ENCODE measurements around the gene TMEM242.

GRCh38 chr6:156943806-156944619, 166.8 kb downstream of the ARID1B start:
- PRO-cap, result no peak

DNA sequence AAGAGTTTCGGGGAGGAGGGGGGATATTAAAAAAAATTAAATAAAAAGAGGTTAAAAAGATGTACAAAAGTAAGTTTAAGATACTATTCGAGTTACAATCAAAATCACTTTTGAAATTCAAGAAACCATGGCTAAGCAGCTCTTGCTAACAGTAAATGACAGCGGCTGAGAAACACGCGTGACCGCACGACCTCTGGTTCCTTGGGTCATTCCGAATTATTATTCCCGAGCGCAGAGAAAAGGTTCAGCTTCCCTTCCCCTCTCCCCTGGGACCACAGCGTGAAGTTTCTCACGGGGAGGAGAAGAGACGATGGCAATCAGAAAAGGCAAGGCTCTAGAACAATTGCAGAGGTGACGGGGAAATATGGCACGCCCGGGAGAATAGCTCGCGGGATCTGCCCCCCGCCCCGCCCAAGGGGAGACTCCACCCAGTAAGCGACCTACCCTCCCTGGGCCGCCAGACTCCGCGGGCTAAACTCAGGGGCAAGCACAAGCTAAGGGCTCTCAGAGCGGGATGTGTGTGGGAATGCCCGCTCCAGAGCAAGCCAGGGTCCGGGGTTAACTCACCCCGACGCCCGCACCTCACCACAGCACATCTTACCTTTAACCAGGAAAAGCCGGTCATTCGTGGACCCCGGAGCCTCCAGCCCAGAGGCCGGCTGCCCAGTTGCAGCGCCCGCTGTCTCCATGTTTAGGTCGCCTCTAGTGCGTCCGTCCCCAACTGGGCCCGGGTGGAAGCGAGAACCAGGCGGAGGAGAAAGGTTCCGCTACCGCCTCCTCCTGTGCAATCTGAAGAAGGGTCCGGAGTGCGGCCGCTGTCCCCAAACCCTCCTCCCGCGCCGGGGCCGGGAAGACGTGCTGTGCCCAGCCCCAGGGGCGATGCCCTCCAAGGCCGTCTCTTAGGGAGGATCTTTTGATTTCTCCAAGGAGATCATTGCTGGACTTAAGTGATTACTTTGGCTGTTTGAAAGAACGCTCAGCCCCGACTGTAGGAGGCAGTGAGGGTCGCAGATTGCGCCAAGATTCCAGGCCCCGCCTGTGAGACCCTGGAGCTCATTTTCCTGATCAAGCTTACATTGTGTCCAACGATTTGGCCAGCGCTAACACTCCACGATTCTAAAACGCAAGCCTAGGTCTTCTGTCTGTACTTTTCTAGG, at the start of gene TMEM242:
Gene TMEM242, minus strand, starts transcription at position 709 of the 1,157 bp plus-strand sequence.
- PRO-cap, result bidirectional peak, plus-strand start at position 460 of the sequence, minus-strand start at position 390 of the sequence; bidirectional peak, plus-strand start at position 824 of the sequence, minus-strand start at position 693 of the sequence

GRCh38 chr6:157424106-157425151, 43.4 kb downstream of the ZDHHC14 start:
- PRO-cap, result no peak

DNA sequence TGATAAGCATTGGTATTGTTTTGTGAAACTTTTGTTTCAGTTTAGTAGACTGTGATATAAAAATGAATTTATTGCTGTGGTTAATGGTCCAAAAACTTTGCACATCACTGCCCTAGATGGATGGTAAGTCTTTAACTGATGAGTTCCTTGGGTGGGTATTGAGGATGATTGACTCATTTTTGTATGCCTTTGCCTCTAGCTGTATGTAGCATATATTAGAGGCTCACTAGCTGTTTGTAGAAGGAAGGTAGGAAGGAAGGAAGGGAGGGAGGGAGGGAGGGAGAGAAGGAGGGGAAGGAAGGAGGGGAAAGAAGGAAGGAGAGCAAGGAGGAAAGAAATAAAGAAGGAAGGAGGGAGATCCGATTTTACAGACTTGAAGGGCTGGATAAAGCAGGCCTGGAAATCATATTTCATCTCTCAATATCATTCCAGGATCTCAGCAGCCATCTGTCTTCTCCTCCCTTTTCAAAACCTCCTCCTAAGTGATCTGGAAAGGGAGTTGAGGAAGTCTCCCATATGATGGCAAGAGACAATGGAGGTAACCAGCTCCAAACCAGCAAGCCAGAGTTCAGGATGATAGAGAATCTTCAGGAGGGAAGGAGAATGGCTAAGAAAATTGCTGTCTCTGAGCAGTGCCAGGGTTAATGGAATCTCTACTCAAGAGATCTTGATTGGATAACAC, 48.5 kb downstream of the ZDHHC14 start:
- PRO-cap, result no peak

- PRO-cap, result no peak
These were observed 216.1 kb downstream of the ZDHHC14 start for GRCh38 chr6:157596889-157597750.

DNA sequence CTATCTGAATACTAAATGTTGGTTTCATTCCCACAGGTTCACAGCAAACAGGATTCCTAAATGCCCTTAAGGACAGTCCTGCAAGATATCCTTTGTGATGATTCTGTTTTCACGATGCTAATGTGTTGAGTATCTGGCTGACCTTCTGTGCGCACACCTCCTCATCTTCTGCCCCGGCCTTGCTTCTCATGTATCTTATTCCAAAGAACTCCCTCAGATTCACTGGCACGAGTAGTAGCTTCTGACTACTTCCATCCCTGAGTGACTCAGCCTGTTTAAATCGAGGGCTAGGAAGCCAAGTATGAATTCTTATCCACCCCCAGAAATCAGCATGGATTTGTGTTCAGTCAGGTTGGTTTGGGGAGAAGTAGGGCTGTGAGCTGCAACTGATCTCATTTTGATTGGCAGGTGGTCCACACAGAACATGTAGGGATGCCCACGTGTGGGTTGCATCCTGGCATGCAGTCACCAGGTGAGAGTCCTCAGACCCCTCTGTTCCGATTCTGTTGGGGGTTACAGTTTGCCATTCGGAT, 190.2 kb upstream of the SNX9 start:
- PRO-cap, result no peak

- PRO-cap, result no peak
These were observed 43.1 kb upstream of the SNX9 start for GRCh38 chr6:157780030-157780229.

DNA sequence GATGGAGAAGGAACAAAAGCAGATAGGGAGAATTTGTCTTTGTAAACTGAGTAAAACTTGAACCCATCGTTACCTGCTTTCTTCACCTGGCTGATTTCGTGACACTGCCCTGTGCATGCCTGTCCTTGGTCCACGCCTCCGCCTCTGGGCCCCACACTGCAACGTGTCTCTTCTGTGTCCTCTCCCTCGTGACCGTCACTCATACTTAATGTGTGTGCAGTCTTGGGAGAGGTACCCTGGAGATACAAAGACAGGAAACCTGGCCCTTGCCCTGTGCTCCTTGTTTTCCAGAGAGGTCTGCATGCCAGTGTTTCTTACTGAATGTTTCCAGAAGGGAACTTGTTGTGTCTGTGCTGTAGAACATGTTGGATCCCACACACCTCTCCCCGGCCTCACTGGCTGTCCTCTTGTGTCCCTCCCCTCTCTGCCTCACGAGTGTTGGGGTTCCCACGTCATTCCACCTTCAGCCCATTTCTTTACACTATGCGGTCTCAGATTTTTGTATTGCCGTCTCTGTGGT, 45.8 kb downstream of the SNX9 start:
- PRO-cap, result no peak

GRCh38 chr6:157938348-157938844, 43.3 kb upstream of the SYNJ2 start:
- PRO-cap, result no peak

GRCh38 chr6:157966975-157967560, 14.6 kb upstream of the SYNJ2 start:
- PRO-cap, result no peak

DNA sequence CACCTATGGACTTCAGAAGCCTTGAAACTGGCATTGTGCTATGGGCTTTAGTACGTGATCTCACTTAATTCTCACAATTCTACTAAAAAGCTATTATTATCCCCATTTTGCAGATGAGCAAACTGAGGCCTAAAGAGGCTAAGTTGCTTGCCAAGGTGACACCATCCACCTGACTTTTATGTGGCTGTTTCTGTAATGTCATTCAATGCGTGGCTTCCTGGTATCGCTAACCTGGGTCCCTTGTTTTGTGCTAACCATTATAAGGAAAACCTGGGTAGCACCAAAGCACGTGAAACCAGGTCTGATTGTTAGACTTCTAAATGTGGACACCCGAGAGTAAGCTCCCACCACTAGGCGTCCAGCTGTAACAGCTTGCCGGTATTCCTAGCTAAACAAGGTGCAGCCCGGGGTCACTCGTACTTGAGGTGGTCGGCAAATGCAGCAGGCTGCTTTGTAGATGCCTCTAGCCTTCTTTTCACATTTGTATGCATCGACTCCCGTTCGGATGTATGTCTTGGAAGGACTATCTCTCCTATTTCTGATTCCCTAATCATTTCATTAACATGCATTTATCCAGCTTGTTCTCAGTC, 1.1 kb downstream of the SYNJ2 start:
- PRO-cap, result no peak

- PRO-cap, result no peak
These were observed 45.7 kb downstream of the SYNJ2 start for GRCh38 chr6:158027191-158027966.

DNA sequence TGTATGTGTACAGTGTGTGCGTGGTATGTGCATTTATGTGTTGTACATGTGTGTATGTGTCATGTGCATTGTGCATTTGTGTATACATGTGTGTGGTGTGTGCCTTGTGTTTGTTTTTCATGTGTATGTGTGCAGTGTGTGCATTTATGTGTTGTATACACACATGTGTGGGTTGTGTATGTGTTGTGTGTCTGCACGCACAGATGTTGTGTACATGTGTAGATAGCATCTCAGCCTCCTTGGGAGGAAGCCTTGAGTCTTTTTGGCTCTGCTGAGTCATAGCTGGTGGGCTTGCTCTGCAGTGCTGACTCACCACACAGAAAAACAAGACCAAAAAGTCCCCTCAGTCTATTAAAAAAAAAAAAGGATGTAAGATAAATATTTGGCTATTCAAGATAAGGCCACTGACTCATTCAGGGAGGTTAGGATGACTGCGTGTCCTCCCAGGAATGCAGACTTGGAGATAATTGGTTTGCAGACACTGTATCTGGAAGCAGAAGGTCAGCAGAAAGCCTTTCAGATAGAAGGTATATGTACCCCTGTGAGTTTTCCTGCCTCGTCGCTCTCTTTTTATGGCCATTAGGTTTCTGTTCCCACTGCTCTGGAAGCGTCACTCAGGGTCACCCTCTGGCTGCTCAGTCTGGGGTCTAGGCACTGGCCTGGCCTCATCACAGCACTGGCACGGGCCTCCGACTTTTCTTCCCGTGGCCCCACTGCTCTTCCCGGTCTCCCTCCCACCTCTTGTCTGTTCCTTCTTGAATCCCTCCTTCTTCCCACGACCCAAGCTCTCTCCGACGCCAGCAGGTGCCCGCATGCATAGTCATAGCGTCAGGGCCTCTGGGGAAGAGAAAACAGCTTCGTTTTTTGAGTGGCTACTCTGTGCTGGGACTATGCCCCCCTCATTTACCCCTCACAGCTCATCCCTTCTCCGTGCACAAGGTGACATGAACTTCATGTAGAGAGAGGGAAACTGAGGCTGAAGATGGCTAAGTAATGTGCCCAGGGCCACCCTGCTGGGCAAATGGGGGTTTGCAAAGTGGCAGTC, 58.8 kb downstream of the SYNJ2 start:
- PRO-cap, result unidirectional peak, plus-strand start at position 454 of the sequence

DNA sequence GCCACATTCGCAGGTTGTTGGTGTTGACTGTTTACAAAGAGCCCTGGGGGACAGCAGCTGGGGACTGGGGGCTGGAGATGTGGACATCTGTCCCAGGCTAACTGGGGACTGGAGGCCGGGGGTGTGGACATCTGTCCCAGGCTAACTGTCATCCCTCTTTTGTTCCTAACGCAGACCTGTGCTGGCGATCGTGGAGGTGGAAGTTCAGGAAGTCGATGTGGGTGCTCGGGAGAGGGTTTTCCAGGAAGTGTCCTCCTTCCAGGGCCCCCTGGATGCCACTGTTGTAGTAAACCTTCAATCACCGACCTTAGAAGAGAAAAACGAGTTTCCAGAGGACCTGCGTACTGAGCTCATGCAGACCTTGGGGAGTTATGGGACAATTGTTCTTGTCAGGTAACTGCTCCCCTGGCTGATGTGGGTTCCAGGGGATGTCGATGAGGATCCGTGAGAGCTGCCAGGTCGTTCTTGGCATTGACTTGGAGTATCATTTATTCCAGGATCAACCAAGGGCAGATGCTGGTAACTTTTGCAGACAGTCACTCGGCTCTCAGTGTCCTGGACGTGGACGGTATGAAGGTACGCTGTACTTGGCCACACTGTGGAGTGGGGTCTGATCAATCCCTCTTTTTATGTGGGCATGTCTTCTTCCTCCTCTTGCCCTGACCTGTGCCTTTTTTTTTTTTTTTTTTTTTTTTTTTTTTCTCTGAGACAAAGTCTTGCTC, 87.0 kb downstream of the SERAC1 start:
- PRO-cap, result no peak

- PRO-cap, result bidirectional peak, plus-strand start at chr6:158537260, minus-strand start at chr6:158536975
These were observed 22.8 kb upstream of the TMEM181 start for GRCh38 chr6:158536892-158537638.

DNA sequence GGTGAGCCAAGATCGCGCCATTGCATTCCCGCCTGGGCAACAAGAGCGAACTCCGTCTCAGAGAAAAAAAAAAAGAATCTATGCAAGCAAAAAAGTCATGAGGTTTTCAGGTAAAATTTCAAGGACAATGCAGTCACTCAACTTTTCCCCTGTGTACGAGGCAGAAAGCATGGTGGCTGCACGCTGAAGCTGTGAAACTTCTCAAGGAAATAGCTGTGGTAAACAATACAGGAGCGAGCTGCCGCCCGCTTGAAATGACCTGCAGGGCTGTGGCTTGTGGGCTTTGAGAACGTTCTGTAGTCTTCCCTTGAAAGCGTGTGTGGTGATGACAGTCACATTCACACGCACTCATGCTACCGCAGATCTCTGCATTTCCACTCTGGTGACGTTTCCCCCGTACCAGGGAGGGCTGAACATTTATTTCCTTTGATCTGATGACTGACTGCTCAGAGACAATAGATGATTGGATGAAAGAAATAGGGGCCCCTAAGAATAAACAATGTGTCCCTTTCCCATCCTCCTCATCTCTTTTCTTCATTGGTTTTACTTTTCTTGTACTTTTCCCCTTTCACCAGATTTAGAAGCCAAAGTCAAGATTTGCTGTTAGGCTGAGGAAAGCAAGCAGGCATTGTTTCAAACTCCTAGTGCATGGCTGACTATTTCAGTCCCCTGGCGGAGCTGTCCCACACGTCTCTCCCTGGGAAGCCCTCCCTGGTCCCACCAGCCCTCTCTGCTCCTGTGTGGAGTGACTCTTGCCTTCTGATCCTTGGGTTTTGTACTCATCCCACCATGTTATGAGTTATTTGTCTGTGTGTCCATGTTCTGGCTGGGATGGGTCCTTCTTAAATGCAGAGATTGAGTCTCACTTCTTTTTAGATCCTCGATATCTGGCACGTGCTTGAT, 3.8 kb downstream of the SYTL3 start:
- PRO-cap, result no peak

DNA sequence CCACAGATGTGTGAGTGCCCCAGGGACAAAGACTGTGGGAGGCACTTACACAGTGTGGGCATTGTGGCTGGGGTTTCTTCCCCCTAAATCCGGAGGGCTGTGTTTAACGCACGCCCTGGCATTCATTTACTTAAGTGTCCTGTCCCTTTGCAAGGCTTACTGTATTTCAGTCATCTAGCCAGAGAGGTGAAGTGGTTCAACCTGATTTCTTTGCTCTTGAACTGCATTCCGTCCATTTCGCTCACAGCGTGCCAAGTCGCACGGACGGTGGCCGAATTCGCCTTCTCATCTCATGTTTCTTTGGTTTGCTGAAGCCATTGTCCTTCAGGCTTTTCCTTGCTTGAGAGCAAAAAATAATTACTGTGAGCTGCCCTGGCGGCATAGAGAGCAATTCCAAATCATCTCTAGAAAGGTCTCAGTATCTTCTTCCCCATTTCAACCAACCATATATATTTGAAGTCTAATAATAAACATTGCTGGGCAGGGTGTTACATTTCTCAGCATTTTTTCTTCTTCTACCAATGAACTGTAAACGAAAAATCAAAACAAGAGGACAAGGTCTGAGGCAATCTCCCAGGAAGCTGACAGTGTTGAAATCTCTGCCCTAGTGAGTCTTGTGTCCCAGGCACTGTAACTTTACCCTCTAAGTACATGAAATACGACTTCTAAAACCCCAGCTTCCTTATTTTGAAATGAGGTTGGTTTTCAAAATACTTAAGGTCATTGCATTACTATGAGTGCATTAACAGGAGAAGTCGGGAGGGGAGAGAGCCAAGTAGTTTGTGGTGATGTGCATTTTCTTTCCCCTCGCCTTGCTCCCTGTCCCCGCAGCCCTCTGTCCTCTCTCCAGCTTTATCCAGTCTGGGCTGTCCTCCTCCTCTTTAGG, 17.0 kb downstream of the SYTL3 start:
- PRO-cap, result unidirectional peak, minus-strand start at position 406 of the sequence; unidirectional peak, plus-strand start at position 745 of the sequence

DNA sequence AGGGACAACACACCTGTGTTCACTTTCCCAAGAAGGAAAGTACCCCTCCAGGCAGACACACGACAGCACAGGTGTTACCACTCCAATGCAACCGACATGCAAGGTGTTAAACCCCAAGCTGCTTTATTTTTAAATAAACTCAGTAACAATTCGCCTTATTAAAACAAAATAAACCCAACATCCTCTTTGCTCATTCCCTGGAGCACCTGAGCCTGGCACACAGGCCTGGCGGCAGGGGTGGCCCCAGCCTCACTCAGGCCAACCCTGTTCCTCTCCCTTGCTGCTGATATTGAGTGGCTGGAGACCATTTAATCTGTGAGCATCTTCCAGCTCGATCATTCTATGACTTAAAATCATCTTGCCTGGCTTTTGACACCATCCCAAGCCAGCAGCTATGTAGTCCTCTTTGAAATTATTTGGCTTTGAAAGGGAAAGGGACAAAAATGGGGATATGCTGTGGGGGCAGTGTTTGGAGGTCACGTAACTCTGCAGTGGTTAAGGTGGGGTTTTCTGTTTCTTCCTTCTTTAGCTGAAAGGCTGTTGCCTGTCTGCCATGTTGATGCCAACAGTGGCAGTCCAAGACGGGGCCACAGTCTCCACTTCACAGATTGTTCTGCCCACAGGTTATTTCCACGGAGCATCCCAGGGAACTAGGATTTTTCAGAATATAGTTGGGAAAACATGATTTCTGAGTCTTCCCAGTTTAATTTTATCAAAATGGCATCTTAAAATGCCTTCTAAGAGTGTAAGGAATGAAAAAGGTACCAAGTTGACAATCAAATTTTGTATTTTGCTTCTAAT, 22.8 kb downstream of the EZR start:
- PRO-cap, result no peak

- PRO-cap, result no peak
These were observed 46.4 kb upstream of the EZR start for GRCh38 chr6:158865318-158866212.

GRCh38 chr6:158938801-158939082, 61.3 kb downstream of the RSPH3 start:
- PRO-cap, result no peak